Peritoneum (tissue), 1 donor: ENCODE measurements around the gene TBC1D14.

GRCh38 chr4:6733114-6734035, 17.4 kb downstream of the BLOC1S4 start:
- PRO-cap: no peak

GRCh38 chr4:6753004-6753498, 29.5 kb upstream of the KIAA0232 start:
- PRO-cap: no peak

DNA sequence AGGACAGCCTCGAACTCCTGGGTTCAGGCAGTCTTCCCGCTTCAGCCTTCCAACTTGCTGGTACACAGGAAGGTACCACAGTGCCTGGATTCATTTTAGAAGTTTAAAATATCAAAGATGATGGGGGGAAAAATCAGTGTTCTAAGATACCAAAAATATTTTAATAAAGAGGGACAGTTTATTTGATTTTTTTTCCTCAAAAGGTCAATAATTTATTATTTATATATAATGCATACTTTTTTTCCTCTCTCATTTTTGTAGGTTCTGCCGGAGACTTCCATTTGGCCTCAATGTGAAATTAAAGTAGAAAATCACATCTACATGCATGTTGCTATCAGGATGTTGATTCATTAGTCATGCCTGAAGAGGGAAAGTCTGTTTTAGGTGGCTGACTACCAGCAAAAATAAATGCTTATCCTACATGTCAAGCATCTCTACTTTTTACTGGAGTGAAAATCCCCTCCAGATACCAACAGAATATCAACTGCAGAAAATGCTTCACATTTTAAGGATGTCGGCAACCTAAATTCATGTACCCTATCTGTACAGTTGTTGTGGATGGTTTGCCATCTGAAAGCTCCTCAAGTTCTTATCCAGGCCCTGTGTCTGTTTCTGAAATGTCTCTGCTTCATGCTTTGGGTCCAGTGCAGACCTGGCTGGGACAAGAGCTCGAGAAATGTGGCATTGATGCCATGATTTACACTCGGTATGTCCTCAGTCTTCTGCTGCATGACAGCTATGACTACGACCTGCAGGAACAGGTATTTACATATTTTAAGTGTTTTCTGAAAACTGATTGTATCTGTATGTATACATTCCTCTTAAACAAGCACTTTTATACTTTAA, 41.6 kb downstream of the KIAA0232 start:
- PRO-cap: no peak

GRCh38 chr4:6908124-6908830, 1.3 kb upstream of the TBC1D14 start:
- PRO-cap: no peak

GRCh38 chr4:6909551-6910385, at the start of gene TBC1D14:
Gene TBC1D14, plus strand, starts transcription at chr4:6909826.
- PRO-cap: bidirectional peak, plus-strand start at chr4:6909751, minus-strand start at chr4:6909686

GRCh38 chr4:6910484-6910943, 888 bp downstream of the TBC1D14 start:
- PRO-cap: no peak

DNA sequence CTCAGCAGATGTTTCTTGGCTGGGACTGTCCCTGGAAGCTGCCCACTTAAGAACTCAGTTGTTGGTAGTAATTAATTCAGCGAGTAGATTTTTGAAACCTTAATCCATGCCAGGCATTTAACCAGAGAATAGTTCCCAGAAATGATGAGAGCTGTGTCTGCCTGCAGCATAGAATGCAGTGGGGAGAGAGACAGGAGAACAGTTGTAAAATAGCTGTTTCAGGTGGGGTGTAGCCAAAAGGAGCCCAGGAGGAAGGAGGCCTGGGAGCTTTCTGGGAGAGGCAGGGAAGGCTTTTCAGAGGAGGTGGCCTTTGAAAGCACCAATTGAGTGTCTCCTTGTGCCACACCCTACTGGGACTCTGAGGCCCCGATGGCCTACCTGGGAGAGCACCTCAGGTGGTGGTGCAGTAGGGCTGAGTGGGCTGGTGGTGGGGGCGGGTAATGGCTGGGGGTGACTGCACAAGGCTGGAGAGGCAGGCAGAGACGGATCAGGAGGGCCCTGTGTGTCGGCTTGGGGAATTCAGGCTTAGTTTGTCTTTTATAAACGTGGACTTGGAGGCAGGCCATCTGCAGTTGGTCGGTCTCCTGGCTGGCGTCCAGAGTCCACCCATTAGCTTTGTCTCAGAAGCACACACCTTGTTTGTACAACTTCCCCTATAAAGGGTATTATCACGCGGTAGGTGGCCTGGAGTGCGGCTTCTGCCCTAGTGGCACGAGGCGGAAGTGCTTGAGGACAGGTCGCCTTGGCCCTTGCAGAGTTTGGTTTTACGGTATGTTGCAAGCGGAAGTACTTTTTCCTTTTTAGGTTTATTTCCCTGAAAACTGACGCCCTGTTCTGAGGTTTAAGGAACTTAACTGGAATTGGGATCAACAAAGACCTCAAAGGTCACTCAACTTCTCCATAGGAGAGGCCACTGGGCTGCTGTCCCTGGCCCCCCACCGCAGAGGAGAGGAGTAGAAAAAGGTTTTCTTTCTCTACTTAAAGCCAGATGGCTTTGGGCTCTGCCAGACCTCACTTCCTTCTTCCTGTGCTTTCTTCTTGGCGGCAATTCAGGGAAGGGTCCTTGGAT, 7.9 kb downstream of the TBC1D14 start:
- PRO-cap: no peak

DNA sequence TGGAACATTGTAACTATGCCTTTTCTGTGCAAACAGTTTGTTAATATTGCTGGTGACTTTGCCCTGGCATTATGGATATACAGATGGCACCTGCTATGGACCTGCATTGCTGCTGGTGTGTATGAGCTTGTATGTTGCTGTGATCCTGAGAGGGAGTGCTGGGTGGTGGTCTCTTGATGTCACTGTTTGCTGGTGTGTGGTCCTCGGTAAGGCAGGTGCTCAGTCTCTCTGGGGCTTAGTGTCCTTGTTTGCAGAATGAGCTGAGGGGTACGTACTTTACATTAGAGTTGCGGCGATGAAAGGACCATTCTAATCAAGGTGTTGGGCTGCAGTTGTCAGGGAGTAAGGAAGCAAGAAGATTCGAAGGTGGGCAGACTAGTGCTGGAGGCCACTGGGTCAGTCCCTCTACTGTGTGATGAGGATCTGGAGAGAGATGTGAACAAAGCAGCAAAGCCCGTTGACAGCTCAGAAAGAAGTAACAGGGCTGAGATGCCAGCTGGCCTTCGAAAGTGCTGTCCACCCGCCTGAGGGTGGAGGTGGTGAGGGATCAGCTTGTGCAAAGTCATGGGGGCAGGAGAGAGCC, 19.4 kb downstream of the TBC1D14 start:
- PRO-cap: no peak

GRCh38 chr4:6987401-6987964, 55.3 kb downstream of the CCDC96 start:
- PRO-cap: no peak

DNA sequence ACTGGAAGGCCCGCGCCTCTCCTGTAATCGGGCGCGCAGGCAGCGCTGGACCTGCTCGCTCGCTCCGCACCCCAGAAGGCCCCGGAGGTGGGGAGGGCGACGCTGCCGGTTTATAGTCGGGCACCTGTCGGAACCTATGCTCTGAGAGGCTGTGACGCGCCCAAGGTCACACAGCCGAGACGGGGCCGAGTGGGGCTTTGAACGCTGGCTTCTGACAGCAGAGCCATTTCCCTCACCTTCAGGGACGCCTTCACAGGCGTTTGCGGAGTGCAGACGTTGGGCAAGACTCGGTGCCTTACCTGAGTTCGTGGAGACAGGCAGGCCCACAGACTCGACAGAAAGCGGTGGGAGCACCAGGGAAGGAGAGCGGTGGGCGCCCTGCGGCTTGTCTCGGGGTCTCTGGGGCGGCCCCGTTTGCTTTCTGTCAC, 729 bp downstream of the TADA2B start:
- PRO-cap: no peak

GRCh38 chr4:7060227-7061352, 7.3 kb downstream of the GRPEL1 start:
- PRO-cap: no peak

GRCh38 chr4:7648043-7648572, 213.4 kb upstream of the PSAPL1 start:
- PRO-cap: no peak

- PRO-cap: no peak
These were observed 216.6 kb upstream of the PSAPL1 start for GRCh38 chr4:7651244-7651793.

DNA sequence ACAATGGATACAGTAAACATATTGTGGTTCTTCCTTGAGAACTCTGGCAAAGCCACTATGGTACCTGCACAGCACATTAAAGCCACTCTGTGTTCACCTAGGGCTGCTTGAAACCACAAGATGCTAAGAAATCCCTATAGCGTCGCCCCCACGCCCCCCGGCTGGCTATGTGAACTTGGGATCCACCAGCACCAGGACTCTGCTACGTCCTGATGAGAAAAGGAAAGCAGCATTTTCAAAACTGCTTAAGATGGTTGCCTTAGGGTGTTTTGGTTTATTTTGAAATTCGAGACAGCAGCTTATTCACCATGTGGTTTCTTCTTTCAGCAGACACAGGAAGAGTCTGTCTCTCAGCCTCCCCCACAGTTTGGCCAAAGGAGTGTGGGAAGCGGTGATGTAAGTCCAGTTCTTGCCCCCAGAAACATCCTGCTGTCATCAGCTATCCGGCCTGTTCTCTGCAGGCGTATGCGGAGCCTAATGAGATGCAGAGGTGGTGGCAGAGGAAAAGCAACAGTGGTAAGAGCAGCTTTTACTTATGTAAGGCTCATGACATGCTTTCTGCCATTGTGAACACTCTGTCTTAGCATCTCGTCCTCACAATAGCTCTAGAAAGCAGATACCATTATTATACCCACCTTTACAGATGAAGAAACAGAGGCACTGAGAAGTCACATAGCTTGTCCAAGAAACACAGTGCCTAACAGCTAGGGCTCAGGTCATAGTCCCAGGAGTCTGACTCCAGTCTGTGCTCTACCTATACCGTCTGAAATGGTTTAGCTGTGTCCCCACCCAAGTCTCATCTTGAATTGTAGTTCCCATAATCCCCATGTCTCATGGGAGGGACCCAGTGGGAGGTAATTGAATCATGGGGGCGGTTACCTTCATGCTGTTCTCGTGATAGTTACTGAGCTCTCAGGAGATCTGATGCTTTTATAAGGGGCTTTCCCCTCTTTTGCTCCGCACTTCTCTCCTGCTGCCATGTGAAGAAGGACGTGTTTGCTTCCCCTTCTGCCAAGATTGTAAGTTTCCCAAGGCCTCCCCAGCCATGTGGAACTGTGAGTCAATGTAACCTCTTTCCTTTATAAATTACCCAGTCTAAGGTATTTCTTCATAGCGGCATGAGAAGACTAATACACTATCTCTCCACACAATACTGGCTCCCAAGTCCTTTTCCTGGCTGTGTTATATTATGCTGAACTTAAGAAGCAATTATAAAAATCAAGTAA, 111.1 kb downstream of the AFAP1 start:
- PRO-cap: no peak

GRCh38 chr4:7842391-7843399, 97.0 kb downstream of the AFAP1 start:
- PRO-cap: no peak

DNA sequence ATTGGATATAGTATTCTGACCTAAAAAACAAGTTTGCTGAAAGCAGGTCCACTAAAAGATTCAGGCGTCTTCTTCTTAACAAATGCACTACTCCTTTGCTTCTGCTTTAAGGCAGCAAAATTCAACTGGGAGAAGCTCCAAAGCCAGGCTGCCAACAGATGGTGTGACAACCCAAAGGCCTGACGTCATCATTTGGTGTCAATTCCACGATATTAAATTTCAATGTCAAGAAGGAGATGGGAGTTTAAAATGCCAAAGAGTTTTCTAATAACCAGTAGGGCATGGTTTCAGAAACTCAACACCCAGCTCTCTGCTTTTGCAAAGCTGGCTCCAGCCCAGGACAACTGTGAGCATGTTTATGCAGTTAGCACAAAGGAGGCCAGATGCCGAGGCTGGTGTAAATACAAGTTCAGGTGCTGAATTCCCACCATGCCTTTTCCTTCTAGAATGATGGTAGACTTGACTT, 67.4 kb downstream of the AFAP1 start:
- PRO-cap: no peak

- PRO-cap: no peak
These were observed 10.1 kb downstream of the AFAP1 start for GRCh38 chr4:7929414-7930086.

DNA sequence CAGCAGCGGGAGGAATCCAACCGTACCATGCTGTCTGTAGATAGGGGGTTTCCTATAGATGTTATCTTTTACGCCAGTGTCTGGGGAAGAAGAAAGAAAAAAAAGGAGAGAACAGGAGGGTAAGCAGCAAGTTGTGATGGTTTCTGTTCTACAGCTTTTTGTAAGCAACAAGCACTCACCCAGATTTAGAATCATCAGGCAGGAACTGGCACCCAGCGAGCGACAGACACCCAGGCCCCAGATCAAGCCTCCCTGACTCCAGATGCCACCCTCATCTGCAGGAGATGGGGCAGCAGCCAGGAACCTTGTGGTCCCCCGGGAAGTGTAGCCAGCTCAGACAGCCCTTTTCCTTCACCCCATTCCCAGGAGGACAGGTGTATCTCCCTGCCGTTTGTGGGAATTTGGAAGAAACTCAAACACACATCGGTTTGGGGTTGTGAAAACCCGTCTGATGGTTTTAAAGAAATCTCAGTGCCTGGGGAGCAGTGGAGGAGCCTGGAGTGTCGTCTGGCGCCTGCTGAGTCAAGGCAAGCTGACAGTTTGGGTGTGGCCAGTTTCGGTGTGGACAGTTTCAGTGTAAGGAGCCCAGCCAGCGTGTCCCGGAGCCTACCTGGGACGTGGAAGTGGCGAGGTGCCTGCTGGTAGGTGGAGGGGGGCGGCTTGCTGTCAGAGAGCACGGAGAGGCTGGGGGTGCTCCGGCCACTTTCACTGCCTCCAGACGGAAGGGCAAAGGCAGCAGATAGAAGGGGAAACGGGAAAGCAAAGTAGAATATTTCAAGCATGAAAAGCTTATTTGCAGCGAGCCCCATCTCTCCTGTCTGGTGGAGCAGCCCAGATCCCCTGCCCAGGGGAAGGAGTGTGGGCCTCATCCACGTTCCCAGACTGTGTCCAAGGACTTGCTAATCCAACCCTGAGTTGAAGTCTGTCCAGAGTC, 80.2 kb upstream of the AFAP1 start:
- PRO-cap: no peak

- PRO-cap: no peak
These were observed 83.5 kb upstream of the AFAP1 start for GRCh38 chr4:8022967-8023680.

DNA sequence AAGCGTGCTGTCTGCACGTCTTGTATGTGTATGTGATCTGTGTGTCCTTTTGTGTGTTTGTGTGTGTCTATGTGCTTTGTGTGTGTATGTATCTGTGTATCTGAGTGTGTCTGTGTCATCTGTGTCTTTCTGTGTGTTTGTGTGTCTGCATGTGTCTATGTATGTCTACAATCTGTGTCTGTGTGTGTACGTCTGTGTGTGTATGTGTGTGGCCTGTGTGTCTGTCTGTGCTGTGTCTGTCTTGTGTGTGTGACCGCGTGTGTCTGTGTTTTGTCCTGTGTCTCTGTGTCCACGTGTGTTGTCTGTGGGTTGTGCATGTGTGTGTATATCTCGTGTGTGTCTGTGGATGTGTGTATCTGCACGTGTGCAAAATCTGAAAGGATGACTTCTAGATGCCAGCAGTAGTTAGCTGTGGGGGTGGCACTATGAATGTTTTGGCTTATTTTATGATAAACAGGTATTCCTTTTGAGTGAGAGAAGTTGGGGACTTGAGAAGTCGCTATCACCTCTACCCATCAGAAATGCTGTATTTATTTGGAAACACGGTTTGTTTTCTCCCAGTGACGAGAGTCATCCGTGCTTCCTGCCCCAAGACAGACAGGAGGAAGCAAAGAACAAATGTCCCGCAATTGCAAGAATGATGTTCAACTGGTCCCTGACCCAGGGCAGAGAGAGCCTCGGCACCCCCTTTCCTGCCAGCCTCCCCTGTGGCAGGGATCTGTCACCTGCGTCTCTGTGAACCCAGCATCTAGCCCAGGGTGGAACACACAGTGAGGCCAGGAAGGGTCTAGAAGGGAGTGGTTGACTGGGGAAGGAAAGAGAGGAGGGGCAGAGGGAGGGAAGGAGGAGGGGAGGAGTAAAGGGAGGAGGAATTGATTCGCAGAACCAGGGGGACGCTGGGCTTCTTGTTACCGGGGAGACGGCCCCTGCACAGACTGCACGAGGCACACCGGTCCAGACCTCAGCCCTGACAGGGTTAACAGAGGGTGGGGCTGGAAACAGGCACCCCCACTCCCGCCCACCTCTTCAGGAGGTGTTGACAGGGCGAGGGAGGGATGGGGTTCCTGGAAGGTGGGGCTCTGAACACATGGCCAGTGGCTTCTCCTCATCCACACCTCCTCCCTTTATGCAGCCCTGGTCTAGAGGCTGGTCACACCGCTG, 88.3 kb downstream of the ABLIM2 start:
- PRO-cap: no peak